ENCODE data around the genes RNF114 and PEDS1.

GRCh38 chr20:49906050-49907033 is 9.0 kb downstream of the SPATA2 start:
- PRO-cap = no peak

DNA sequence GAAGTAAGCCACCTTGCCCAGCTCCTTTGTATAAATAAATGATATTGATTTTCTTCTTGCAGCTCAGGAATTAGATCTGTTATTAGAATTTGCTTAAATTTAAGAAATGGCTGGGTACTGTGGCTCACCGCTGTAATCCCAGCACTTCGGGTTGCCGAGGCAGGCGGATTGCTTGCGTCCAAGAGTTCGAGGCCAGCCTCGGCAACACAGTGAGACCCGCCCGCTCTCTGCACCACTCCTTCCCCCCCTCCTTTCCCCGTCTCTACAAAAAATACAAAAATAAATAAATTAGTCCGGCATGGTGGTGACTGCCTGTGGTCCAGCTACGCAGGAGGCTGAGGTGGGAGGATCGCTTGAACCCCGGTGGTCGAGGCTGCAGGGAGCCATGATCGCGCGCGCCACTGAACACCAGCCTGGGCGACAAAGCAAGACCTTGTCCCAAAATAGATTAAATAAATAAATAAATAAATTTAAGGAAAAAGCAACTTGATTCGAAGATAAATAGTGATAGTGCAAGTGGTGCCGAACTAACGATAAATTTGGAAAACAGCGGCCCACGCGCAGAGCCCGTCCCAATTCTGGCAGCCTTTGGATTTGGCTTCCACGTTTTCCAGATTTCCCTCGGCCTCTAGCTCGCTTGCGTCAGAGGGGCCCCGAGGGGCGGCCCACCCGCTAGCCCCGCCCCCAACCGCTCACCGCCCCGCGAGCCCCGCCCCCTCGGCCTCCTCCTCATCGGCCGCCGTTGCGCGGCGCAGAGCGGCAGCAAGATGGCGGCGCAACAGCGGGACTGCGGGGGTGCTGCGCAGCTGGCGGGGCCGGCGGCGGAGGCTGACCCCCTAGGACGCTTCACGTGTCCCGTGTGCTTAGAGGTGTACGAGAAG is at the start of gene RNF114:
Gene RNF114 (plus strand): TSS at position 752 of the 881 bp plus-strand sequence.
- PRO-cap = bidirectional peak, plus-strand start at position 754 of the sequence, minus-strand start at position 596 of the sequence

DNA sequence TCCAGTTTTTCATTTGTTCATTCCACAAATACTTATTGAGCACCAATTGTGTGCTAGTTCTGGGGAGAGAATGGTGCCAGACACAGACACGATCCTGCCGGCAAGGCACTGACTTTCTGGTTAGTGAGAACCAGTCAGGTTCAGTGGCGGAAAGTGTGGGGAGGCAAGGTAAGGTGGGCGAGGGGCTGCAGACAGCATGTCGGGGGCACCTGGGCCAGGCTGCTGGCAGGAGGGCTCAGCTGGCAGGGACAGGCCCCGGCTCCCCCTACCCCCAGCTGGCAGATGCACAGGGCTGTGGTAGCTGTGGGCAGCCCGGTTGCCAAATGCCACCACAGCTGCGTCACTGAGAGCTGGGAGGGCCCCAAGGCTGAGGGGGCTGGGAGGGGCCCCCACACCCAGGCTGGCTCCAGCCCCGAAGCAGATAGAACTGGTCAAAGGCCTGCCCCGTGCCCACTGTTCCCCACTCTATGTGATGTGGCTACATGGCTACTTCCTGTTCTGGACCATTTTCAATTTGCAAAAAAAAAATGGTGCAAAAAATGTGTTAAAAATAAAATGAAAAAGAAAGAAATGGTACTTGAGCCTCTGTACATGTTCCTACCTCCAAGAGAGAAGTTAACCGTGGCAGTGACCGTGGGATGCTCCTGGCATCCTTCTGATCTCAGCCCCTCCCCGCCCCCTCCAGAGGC is 64.5 kb downstream of the UBE2V1 start:
- PRO-cap = no peak

GRCh38 chr20:50075482-50076052 is 37.4 kb downstream of the UBE2V1 start:
- PRO-cap = no peak

GRCh38 chr20:50121034-50121453 is 8.1 kb upstream of the UBE2V1 start:
- PRO-cap = no peak

DNA sequence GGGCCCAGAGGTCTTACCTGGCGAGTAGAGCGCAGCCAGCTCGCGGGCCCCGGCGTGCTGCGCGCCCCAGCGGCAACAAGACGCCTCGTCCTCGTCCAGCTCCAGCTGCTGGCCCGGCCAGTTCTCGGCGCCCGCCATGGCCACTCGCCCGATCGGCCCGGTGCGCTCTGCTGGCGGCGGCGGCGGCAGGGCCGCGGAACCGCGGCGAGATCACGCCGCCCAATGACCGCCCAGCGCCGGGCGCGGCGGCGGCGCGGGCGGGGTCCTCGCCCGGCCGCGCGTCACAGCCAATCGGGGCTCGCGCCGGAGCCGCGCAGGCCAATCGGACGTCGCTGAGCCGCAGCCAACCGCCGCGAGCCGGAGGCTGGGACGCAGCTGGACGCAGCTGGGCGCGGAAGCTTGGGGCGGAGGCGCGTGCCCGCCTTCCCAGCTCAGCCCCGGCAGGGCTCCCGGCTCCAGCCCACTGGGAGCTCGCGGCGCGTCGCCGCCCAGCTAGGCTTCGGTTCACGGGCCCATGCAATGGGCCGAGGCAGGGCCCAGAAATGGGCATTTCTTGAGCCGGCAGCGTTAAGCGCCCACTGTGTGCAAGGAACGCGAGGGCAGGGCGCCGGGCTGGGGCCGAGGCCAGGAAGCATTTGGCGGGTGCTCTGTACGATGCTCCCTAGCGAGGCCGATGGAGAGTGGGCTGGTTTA is at the start of gene PEDS1:
Gene PEDS1 (minus strand): TSS at position 224 of the 693 bp plus-strand sequence.
- PRO-cap = bidirectional peak, plus-strand start at position 463 of the sequence, minus-strand start at position 224 of the sequence

DNA sequence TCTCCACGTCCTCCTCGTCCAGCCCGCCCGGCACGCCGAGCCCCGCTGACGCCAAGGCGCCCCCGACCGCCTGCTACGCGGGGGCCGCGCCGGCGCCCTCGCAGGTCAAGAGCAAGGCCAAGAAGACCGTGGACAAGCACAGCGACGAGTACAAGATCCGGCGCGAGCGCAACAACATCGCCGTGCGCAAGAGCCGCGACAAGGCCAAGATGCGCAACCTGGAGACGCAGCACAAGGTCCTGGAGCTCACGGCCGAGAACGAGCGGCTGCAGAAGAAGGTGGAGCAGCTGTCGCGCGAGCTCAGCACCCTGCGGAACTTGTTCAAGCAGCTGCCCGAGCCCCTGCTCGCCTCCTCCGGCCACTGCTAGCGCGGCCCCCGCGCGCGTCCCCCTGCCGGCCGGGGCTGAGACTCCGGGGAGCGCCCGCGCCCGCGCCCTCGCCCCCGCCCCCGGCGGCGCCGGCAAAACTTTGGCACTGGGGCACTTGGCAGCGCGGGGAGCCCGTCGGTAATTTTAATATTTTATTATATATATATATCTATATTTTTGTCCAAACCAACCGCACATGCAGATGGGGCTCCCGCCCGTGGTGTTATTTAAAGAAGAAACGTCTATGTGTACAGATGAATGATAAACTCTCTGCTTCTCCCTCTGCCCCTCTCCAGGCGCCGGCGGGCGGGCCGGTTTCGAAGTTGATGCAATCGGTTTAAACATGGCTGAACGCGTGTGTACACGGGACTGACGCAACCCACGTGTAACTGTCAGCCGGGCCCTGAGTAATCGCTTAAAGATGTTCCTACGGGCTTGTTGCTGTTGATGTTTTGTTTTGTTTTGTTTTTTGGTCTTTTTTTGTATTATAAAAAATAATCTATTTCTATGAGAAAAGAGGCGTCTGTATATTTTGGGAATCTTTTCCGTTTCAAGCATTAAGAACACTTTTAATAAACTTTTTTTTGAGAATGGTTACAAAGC is 1.4 kb downstream of the CEBPB start:
- PRO-cap = bidirectional peak, plus-strand start at position 229 of the sequence, minus-strand start at position 319 of the sequence; bidirectional peak, plus-strand start at position 750 of the sequence, minus-strand start at position 687 of the sequence

DNA sequence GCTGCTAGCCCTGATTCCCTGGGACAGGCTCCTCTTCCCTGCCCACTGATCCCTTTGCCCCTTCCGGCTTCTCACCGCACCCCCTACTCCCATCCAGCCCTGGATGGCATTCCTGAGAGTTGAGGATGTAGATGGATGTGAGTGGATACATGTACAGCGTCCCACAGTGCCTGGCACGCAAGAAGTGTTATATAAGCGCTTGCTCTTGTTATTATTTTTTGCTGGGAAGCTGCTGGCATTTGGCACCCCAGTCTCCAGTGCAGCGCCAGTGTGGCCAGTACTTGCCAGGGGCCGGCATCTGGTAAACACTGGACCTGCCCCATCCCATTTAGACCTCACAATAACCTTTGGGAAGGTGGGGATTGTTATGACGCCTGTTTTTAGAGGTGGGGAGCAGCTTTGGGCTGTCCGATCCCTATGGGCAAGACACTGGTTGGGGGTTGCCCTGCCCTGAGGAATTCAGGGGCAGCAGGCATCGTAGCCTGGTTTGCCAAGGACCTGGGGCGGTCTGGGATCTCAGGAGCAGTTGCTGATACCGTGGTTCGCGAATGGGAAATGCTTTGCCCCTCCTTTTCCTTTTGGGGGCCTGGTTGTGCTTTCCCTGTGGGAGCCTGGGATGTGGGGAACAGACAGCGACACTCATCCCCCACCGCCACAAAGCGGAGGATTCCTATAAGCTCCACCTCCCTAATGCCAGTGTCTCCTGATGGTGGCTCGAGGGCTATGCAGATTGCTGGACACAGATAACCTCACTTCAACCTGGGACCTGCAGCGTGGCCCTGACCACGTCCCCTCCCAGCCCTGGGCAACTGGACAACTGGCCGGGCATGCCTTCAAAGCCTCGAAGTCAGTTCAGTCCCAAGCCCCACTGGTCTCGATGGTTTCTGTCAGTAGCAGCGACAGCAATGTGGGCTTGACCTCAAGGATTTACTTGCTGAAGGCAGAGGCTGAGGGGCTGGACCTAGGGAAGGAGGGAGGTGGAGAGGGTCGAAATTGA is 3.1 kb downstream of the CEBPB start:
- PRO-cap = no peak

DNA sequence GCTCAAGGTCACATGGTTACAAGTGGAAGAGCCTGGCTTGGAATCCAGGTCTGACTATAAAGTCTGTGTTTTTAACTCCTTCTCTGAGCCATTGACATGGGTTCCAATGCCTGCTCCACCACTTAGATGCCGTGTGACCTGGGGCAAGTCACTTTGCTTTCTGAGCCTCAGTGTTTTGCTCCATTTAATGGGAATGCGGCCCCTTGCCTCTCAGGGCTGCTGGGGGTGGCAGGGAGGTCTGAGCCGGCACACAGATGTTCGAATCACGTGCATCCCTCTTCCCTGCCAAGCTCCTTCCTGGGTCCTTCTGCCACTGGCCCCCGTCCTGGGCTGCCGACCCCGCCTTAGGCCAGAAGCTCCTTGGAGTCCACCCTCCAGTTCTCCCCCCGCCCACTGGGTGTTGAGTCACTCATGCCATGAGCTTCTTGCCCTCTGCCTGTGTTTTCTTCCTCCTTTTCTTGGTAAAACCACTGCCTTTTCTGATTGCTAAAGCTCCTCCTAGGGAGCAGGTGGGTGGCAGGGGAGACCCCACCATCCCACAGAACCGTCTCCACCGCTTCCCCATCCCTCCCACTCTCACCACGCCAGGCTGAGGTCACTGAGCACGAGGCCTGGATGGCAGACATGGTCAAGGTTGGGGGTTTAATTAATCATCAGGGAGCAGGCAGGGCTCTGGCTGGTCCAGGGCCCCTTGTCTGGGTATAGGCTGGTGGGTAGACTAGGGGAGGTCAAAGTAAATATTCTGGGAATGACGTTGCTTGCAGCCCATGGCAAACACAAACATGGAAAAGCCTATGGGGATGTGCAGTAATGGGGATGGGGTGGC is 35.8 kb downstream of the CEBPB start:
- PRO-cap = no peak

DNA sequence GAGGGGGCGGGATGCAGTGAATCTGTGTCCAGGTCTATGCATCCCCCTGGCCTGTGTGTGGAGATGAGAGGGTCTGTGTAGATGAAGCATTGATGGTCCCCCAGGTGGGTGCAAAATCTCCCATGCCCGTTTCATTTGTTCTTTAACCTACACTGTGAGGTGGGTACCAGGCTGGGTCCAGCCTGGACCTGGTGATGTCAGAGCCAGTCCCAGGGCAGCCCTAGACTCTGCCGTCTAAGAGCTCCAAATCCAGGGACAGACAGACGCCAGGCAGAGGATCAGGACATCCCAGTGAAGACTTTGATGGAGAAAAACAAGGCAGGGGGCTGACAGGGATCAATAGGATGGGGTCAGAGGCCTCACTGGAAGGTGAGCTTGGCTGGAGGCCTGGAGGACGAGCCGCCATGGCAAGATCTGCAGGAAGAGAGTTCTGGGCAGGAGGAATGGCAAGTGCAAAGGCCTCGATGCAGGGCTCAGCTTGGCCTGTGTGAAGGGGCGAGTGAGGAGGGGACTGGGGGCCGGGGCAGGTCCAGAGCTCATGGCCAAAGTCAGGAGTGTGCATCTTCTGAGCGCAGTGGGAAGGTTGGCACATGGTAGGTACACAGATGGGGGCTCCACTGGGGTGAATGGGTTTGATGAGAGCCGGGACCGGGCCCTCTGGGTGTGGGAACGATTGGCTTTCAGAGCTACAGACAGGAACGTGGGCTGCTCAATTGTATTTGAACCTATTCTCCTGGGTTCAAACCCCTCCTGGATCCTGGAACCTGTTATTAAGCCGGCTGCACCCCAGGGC is 105.7 kb downstream of the CEBPB start:
- PRO-cap = no peak

GRCh38 chr20:50368684-50369308 is 141.4 kb upstream of the PTPN1 start:
- PRO-cap = no peak

GRCh38 chr20:50415090-50416237 is 94.7 kb upstream of the PTPN1 start:
- PRO-cap = no peak

- PRO-cap = no peak
Measured at GRCh38 chr20:50429424-50429844, 80.7 kb upstream of the PTPN1 start.

DNA sequence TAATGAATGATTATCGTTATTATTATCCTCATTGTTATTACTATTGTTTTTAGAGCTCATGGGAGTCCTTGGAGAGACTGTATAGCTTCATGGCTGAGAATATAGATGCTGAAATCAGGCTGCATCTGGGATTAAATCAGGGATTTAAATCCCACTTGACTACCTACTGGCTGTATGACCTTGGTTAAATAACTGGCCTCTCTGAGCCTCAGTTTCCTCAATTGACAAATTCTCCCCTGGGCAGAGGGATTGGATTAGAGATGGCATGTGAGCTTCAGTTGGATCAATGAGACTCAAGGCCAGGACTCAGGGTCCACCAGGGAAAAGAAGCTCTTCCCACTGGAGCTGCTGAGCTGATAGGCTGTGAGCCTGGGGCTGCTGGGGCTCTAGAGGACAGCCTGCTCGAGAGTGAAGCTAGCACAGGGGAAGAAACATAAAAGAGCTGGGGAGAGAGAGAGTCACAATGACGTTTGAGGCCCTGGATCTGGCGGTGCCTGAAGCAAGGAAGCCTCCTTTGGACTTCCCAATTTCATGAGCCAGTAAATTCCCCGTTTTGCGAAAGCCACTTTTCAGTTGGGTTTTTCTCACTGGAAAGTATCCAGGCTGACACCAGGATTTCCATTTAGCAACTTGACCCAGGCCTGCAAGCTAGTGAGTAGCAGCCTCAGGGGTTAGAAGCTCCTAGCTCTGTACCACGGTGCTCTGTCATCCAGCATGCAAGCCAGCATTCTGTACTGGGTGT is 7.4 kb upstream of the PTPN1 start:
- PRO-cap = no peak

DNA sequence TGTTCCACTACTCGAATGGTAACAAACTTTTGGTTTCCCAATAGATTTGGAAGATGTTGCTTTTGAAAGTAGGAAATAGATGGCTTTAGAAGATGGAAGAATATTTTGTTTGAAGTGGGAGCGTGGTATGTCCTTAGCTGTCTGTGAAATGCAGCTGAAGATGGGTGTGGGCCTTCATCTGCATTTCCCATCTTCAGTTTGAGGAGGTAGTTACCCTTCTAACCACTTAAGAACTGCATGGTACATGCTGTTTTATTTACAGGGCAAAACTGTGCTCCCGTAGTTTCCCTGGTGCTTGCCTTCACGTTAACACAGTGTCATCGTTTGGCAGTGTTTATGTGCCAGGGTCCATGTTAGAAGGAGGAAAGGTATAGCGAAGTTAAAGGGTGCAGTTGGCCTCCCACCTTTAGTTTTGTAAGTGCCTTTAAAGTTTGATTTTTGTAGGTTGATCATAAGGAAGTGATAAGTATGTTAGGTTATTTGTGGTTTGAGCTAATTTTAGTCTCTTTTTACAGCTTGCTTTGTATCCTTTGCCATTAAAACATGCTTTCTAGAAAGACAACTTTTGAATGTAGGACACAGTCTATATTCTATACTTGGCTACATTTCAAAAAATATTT is 9.3 kb downstream of the PTPN1 start:
- PRO-cap = no peak

GRCh38 chr20:50585120-50586125 is 75.2 kb downstream of the PTPN1 start:
- PRO-cap = no peak

- PRO-cap = no peak
Measured at GRCh38 chr20:50729604-50730105, 1.7 kb upstream of the PARD6B start.

GRCh38 chr20:50730828-50731238 is 547 bp upstream of the PARD6B start:
- PRO-cap = bidirectional peak, plus-strand start at chr20:50731375, minus-strand start at chr20:50731165

- PRO-cap = no peak
Measured at GRCh38 chr20:50732395-50732841, 1.0 kb downstream of the PARD6B start.

DNA sequence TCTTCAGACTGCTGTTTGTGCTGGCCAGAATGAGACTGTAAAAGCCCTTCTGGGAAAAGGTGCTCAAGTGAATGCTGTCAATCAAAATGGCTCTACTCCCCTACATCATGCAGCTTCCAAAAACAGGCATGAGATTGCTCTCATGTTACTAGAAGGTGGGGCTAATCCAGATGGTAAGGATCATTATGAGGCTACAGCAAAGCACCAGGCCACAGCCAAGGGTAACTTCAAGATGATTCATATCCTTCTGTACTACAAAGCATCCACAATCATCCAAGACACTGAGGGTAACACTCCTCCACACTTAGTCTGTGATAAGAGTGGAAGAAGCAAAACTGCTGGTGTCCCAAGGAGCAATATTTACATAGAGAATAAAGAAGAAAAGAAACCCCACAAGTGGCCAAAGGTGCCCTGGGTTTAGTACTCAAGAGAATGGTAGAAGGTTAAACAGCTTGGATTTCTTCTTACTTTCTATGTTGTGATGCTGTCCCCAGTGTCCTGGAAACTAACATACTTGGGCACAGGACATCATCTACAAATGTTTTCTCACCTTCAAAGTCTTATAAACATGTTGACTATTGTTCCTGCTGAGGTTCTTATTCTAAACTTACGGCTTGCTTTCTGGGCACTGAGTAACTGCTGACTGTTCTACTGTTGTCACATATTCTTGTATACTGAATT is 17.1 kb downstream of the ADNP start:
- PRO-cap = no peak